Measurements from ENCODE around the genes ATP7A, GPR174, PABPC5 and XKRX.

DNA sequence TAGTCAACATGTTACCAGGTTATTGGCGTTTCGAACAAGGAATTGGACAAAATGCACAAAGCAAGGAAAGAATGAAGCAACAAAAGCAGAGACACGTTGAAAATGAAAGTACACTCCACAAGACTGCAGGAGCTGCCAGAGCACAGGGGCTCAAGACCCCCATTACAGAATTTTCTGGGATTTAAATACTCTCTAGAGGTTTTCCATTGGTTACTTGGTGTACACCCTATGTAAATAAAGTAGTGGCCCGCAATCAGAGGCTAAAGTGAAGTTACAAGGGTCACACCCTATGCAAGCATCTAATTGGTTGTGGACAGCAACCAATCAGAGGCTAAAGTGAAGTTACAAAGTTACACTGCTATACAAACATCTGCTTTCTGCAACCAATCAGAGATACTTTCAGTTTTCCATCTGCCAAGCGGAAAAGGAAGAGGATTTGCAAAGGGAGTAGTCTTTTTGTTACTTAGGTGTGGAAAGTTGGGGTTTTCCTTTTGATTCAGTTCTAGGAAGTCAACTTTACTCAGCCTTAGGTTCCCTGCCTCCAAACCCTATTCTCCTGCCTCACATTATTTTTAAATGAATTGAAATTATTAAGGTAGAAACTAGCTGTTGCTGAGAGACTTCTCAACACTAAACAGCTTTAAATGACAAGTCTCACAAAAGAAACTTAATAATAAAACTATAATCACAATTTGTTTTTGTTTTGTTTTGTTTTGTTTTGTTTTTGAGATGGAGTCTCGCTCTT, 2.1 kb upstream of the ATRX start:
- PRO-cap: no peak

- PRO-cap: no peak
These were observed 36.7 kb upstream of the ATRX start for GRCh38 chrX:77822532-77823214.

DNA sequence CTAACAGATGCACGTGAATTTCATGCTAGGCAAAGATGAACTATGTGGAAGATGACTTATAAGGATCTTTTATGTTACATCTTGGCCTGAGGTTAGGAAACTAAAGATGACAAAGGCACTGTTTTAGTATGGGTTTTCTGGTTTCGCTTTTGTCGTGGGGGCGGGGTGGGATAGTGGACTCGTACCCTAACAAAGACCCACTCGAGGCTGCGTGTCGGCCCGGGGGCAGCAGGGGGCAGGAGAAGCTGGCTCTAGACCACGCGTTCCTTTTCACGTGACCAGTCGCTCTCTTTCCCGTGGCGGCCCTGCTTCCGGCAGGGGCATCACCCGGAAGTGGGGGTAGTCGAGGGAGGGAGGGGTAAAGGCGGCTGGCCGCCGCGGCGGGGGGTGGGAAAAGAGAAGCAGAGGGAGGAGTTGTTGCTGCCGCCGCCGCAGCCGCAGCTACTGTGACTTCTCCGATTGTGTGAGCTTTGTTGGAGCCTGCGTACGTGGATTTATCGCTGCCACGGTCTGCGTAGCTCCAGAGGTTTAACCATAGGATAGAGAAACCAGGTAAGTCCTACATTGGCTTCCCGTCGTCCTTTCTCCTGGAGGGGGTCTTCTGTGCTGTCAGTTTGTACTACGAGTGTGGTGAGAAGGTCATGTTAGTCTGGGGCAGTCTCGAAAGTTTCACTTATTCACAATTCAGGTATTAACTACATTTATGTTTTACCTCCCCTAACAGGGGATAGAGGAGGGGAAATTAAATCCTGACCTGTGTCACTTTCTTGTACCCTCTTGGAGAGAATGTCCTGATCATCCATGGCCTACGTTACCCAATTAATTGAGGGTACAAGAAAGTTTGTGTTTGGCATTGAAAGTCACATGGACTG, at the start of gene ATP7A:
TSS of gene ATP7A (plus strand) at position 410 of the 872 bp plus-strand sequence.
- PRO-cap: bidirectional peak, plus-strand start at position 342 of the sequence, minus-strand start at position 335 of the sequence

DNA sequence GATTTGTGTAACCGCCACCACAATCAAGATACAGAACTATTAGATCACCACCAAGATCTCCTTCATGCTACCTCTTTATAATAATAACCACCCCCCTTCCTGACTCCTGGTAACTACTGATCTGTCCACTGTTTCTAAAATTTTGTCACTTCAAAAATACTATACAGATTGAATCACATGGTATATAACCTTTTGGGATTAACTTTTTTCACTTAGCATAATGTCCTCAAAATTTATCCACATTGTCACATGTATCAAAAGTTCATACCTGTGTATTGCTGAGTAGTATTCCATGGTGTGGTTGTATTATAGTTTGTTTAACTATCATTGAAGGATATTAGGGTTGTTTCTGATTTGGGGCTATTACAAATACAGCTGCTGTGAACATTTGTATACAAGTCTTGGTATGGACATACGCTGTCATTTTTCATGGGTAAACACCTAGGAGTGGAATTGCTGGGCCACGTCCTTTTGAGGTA, 3.3 kb downstream of the PGK1 start:
- PRO-cap: no peak

DNA sequence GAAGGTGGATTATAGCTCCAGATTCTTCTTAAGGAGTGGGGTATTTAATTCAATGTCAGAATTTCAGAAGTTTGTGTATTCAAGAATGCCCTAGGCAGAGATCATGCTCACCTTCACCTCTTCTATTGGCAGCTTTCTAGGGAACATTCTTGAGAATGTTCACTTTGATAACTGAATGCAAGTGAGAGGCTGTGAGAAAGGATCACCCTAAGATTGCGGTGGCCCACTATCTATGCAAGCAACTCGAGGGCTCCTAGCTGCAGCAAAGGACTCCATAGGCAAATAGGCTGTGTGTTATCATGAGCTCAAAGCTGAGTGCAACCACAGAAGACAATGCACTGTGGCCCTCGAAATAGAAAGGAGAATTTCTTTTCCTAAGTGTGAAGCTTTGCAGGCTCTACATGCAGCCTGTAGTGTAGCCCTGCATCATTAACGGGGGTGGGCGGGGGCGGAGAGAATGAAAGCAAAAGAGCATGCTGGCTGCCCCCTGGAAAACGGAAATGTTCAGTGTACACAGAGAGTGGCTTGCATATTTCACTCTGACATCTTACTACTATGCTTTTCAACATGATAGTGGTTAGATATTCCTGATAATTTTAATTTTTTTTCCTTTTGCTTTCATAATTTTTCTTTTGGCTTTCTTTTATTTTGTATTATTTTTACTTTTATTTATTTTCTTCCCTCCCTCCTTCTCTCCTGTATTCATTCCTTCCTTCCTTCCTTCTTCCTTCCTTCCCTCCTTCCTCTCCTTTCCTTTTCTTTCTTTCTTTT, at the start of gene GPR174:
TSS of gene GPR174 (plus strand) at position 507 of the 771 bp plus-strand sequence.
- PRO-cap: no peak

- PRO-cap: no peak
These were observed 26.2 kb downstream of the GPR174 start for GRCh38 chrX:79170600-79171130.

GRCh38 chrX:79258939-79259466, 108.1 kb downstream of the ITM2A start:
- PRO-cap: no peak

- PRO-cap: no peak
These were observed 751.7 kb upstream of the POU3F4 start for GRCh38 chrX:82756383-82756716.

DNA sequence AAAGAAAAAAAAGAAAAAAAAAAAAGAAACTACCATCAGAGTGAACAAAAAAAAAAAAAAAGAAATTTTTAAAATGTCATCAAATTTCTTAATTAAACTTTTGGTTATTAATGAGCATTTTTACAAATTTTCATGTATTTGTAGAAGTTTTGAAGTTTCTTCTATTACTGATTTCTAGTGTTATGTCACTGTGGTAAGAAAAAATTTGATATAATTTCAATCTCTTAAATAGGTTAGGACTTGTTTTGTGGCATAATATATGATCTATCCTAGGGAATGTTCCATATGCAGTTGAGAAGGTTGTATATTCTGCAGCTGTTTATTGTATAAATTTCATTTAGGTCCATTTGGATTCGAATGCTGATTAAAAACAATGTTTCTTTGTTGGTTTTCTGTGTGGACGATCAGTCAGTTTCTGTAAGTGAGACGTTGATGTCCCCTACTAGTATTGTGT, 297.3 kb downstream of the DACH2 start:
- PRO-cap: no peak

GRCh38 chrX:87409536-87409883, 108.1 kb upstream of the KLHL4 start:
- PRO-cap: no peak

DNA sequence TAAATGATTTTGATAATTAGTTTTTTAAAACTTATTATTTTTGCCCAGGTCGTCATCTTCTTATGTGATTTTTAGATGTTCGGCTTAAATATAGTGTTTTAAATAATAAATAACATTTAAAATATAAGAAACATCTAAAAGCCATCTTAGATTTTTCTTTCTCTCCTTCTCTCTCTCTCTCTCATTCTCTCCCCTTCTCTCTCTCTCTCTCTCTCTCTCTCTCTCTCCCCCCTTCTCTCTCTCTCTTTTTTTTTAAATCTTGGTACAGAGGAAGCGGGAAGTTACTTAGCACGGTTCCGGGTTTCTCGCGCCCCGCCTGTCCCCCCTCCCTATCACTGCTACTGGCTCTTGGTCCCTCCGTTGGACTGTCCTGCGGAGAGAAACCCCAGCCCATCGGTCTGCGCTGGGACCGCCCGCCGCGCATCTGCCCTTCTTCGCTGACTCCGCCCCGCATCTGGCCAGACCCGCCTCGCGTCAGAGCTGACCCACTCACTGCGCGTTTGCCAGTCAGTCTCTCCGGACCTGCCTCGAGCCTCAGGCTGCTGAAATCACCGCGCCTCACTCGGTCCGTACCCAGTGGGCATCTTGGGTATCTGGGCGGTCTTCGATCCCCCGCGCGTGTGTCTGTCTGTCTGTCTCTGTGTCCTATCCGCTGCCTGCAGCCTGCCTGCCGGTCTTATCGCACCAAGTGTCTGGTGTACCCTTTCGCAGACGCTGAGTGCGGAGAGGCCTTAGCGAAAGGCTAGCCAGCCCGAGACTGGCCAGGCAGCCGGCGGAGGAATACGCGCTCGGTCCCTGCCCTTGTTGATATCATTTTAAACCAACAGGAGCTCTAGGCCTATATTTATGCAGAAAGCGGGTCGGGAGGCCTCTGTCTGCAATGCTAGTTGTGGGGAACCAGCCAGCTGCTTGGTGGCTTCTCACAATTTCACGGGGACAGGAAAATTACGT, at the start of gene PABPC5:
TSS of gene PABPC5 (plus strand) at position 510 of the 951 bp plus-strand sequence.
- PRO-cap: bidirectional peak, plus-strand start at position 510 of the sequence, minus-strand start at position 426 of the sequence; bidirectional peak, plus-strand start at position 851 of the sequence, minus-strand start at position 759 of the sequence

DNA sequence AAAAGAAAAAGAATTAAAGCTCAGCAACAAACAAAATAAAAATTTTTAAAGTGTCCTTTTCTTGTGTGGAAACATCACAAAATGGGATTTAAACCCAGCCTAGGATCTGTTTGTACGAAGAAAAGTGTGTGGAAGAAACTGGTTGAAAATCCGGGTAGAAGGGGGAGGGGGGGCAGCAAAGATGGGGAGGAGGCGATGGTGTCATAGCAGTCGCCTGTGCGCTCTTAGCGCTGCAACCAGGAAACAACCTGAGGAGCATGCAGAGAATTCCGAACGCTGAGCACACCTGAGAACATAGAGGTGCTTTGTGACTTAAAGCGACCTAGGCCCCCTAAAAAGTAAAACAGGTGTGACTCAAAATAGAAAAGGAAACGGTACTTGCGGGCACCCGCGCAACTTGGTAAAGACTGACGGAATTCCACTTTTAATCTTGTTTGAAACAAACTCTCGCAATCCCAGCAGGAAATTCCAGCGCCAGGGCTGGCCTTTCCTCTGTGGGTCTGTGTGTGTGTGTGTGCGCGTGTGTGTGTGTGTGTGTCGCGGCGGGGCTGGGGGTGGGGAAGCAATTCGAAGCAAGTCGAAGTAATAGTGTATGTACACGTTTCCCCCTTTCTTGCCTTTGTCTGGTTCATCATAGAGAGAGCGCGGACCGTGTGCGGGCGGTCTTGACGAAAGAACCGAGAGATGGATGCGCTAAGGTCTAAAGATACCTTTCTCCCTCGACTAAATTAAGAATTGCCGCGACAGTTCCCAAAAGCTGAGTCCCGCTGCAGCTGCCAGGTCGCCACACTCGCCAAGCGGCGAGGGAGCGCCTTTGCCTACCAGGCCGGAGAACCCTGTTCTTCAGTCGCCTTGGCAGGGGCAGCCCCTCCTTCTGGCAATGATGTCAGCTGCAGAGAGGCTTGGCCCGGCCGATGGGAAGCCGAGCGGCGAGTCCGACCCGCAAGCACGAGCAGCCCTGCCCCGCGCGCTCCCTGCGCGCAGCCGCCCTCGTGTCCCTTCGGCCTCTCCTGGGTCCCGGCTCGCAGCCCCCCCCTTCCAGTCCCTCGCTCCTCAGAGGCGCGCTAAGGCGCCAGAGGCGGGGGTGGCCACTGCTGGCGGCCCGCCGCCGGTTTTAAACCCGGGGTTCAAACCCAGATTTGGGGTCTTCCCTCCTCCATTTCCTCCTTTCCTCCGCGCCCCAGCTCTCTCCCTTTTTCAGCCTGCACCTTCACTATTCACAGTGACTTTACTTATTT, 2.4 kb downstream of the PCDH11X start:
- PRO-cap: no peak

DNA sequence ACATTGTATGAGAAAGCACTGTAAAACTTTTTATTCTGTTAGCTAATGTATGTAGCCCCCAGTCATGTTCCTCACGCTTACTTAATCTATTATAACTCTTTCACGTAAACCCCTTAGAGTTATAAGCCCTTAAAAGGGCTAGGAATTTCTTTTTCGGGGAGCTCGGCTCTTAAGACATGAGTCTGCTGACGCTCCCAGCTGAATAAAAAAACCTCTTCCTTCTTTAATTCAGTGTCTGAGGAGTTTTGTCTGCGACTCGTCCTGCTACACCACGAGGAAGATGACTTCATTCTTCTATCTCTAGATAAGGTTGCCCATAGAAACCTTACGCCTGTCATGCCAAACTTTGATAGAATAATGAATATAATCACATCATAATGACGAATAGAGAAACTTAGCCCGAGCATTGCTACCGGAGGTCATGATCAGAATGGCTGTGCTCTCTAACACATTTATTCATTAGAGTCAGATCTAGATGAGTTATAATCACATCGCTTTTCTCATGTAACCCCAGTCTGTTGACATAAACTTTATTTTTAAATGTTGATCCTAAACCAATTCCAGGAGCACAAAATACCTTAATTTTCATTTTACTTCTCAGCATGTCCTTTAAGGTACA, 235.0 kb downstream of the NAP1L3 start:
- PRO-cap: no peak

GRCh38 chrX:97482203-97482555, 598.5 kb downstream of the RPA4 start:
- PRO-cap: no peak

- PRO-cap: bidirectional peak, plus-strand start at chrX:100649191, minus-strand start at chrX:100648967
These were observed 4.7 kb downstream of the SRPX2 start for GRCh38 chrX:100648804-100649023.

DNA sequence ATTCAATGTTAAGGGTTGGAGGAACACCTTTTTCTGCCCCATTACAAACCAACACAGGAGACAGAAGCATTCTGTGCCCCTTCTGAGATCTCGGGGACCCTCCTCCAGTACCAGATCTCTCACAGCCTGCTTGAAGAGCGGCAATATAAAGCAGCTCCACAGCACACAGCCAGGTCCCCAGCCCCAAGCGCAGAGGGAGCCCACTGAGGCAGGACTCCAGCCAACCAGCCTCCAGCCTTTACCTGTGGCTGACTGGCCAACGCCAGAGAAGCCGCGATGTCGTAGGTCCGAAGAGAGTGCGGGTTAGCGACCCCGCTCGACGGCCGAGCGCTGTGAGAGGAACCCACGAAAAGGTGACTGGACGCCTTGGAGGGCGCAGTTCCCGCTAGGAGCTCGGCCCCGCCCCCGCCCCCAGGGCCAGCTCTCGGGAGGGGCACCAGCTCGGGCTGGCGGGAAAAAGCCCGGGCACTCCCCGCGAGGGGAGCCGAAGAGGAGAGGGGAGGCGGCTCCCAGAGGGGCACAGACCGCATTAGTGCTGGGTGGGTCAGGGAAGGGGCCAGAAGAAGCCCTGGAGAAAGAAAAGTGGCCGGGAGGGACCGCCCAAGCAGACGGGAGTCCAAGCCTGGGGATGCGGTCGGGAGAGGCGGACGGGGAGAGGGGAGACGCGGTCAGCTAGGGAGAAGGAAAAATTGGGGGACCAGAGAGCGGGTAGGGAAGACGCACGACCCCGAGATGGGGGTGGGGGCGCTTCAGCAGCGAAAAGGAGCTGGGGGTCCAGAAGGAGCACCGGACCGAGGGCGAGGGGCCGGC, 540 bp downstream of the SYTL4 start:
- PRO-cap: no peak

- PRO-cap: no peak
These were observed at the start of gene XKRX for GRCh38 chrX:100928345-100929809. Gene XKRX (minus strand): TSS chrX:100928917.

GRCh38 chrX:100994423-100994771, 24.9 kb downstream of the ARL13A start:
- PRO-cap: no peak

DNA sequence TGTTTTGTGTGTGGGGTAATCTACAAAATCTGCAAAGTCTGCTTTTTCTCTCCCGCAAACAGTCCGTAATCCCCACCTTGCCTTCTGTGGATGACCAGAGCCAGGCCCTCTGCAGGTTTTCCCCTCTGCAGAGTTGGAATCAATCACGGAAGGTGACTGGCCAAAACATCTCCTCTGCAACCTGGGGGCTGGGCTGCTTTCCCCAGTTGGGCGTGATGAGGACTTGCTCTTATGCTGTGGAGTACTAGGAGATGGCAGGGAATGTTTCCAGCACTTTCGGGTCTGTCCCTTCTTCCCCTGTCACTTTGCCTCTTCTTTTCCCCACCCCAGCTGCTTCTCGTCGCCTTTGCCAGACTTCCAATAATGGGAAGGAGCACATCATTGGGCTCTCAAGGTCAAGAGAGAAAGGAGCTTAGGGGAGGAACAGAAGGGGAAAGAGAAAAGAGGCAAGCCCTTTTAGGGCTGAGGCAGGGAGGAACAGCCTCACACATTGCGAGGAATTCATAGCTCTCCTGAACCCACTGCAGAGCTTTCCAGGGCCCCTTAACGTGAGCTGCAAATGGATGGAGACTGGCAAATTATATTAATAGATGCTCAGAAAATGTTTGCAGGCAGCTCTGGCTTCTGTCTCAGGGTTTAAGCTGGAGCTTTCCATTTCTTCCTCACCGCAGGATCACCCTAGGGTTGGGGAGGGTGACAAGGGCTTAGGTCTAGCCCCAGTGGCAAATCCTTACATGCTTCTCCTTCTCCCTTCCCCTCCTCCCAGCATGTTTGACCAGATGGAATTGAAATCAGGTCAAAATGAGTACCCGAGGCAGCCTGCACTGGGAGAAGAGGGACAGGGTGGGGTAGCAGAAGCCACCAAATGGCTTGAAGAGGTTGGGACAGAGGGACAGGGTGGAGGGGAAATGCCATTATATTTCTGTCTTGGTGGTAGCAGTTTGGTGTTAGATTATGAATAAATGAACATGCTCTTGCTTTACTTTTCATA, 1.4 kb downstream of the TMEM35A start:
- PRO-cap: no peak

GRCh38 chrX:101191356-101191856, 28.2 kb upstream of the DRP2 start:
- PRO-cap: no peak